ENCODE measurements around a stretch of chr9.

- PRO-cap, 6 experiments, result no peak in any of the 6 experiments
- RAMPAGE, long total RNA, 2 experiments, result no peak in any of the 2 experiments
- RRBS, result no CpG with 5 or more reads among the region's 7 CpGs
These were observed 35.5 kb upstream of the SMU1 start for GRCh38 chr9:33111813-33112578.

DNA sequence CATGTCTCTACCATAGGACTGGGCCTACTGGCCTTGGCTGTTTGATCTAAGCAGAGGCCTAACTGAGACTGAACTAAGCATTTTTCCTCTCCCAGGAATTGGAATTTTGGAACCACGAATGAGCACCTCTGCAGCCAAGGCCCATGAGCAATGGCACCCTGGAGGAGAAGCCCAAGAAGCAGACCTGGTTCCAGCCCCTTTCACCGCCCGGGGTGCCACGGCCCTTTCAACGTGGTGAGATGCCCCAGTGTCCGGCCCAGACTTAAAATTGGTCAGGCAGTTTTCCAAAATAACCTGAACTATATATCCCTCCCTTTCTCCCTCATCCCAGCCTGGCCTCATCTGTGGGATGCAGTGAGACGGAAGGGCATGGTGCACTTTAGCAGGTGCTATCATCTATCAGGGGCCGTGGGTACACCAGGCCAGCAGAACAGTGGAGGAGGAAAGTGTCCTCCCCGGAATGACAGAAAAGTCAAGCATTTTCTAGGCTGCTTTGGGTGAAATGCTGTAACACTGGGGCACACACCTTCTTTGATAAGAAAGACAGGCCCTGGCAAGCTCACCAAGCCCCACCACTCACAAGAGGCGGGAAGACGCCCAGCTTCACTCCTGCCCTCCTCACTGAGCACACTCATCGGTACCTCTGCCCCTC lies 43.4 kb downstream of the B4GALT1 start:
- PRO-cap, 6 experiments, result no peak in any of the 6 experiments
- RAMPAGE, long total RNA, 2 experiments, result no peak in any of the 2 experiments
- RRBS, result 95% methylated on average over 3 of the region's 12 CpGs

- PRO-cap, 6 experiments, result no peak in any of the 6 experiments
- RAMPAGE, long total RNA, 2 experiments, result no peak in any of the 2 experiments
- RRBS, result no CpG with 5 or more reads among the region's 8 CpGs
These were observed 41.1 kb downstream of the B4GALT1 start for GRCh38 chr9:33125681-33126696.

- PRO-cap, 6 experiments, result no peak in any of the 6 experiments
- RAMPAGE, long total RNA, 2 experiments, result no peak in any of the 2 experiments
- RRBS, result no CpG with 5 or more reads among the region's 14 CpGs
These were observed 36.5 kb downstream of the B4GALT1 start for GRCh38 chr9:33130214-33131498.

DNA sequence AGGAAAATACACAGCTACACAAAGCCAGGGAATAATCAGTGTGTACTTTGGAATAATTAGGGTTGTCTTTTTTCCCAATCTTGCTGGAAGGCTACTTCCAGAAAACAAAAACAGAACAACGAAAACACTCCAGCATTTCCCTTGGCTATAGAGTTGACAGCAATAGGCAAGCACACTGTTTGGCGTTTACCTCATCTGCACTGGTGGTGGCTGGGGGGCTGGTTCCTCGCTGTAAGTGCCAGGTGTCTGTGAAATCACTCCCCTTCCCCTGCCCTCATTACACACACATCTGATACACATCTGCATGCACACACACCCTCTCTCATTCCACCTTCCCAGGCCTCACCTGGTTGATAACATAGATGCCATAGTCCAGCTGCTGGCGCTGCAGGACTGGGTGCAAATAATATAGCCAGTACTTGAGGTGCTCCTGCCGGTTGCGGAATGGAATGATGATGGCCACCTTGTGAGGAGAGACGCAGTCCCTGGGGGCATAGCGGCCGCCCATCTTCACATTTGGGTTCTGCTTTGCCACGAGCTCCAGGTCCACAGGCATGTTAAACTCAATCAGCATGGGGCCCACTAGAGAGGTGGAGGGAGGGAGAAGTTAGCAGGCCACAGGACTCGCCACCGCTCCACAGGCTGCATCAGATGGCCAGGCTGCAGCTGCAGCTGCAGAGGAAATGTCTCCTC lies 32.1 kb downstream of the B4GALT1 start:
- PRO-cap, 6 experiments, result no peak in any of the 6 experiments
- RAMPAGE, long total RNA, 2 experiments, result no peak in any of the 2 experiments
- RRBS, result no CpG with 5 or more reads among the region's 12 CpGs

DNA sequence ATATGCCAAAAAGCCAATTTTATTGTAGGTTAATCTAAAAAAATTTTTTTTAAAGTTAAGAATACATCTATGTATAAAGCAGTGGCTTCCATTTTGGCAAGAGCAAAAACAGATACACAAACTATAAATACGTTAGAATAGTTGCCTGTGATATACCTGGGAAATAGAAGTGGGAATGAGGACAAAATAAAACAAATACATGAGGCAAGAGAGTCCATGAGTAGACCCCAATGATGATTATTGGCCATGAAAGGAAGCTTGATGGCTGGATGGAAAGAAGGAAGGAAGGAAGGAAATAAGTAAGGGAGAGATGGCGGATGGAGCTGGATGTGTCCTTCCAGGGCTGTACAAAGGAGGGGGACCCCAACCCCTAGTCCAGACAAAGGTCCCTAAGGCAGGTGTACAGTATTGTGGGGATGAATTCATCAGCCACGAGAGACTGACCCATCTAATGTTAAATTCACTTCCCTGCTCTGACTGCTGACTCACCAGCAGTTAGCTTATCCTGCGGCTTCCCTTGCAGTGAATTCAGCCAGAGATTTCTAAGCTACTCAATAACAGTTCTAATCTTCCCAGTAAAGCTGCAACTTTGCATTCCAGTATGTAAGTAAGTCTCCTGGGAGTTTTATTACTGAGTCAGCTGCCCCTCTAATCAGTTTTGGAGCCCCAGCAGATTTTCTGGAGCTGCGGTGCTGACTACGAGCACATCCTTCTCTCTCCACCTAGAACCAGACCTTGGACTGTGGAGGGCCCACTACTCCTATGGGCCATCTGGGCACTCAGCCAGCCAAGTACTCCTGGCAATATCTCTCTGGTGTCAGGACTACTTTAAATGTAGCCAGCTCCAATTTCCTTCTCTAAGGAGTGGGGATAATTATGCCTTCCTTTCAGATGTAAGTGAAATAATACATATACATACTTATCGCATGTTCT lies 16.2 kb downstream of the B4GALT1 start:
- PRO-cap, 6 experiments, result peak in 3 of 6 experiments; most common plus-strand start position 672 of the sequence (in 2); most common minus-strand start position 530 of the sequence (in 1)
- RAMPAGE, long total RNA, 2 experiments, result no peak in any of the 2 experiments
- RRBS, result no CpG with 5 or more reads among the region's 7 CpGs

DNA sequence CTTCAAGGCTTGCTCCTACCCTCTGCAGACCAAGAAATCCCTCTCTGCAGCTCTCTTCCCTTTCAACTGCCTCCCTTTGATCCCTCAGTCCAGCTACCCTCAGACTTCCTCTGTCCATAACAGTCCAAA lies 9.0 kb downstream of the B4GALT1 start:
- PRO-cap, 6 experiments, result no peak in any of the 6 experiments
- RAMPAGE, long total RNA, 2 experiments, result no peak in any of the 2 experiments

DNA sequence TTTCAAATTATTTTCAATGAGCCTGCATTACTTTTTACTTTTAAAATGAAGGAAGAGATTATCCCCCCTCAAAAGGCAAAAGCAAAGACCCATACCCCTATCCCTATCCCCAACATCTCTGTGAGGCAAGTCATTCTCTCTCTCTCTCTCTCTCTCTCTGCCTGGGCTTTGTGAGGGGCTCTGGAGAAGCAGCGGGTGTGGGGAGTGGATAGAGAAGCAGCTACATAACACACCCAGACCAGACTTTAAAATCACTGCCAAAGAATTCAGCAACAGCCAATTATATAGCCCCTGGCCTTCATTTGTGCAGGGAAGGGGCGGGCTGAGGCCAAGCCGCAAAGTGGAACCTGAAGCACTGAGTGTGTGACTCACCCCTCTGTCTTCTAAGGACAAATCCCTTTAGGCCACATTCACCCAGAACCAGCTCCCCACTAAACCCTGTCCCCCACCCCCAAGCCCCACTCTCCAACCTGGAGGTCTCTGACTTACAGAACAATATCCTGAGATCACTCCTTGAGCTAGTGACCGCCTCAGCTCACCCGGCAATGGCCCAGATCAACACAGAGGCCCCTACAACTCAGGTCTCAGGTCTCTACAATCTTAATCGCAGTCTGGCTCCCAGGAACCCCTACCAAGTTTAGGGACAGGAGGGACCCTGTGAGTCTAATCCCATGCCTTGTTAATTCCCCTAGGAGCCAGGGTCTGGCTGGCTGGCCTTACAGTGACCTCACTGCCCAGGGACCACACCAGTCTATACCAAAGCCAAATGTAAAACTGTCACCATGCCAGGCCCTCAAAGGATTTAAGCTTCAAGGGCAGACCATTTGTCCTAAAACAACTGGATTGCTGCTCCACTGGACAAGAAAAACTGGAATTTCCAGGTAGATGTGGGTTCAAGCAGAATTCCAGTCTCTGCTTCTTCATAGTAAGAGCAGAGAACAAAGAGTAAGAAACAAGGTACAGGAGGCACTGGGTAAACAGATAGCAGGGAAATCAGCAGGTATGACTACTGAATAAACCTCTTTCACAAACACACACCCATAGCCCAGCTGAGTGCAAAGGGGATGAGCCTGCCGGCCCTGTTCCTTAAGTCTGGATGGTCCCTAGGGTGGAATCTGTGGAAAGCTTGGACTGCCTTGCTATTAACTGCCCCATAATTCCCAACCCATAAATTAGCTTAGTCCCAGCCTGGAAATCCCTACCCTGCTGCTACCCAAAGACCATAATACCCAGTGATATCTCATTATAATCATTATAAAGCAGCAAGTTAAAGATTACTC lies 5.8 kb downstream of the B4GALT1 start:
- PRO-cap, 6 experiments, result peak in 3 of 6 experiments; most common plus-strand start position 331 of the sequence (in 1); most common minus-strand start position 256 of the sequence (in 2)
- RAMPAGE, long total RNA, 2 experiments, result no peak in any of the 2 experiments
- RRBS, result no CpG with 5 or more reads among the region's 7 CpGs

- PRO-cap, 6 experiments, result no peak in any of the 6 experiments
- RAMPAGE, long total RNA, 2 experiments, result no peak in any of the 2 experiments
- RRBS, result no CpG with 5 or more reads among the region's 2 CpGs
These were observed 17.8 kb upstream of the B4GALT1 start for GRCh38 chr9:33184976-33185336.

DNA sequence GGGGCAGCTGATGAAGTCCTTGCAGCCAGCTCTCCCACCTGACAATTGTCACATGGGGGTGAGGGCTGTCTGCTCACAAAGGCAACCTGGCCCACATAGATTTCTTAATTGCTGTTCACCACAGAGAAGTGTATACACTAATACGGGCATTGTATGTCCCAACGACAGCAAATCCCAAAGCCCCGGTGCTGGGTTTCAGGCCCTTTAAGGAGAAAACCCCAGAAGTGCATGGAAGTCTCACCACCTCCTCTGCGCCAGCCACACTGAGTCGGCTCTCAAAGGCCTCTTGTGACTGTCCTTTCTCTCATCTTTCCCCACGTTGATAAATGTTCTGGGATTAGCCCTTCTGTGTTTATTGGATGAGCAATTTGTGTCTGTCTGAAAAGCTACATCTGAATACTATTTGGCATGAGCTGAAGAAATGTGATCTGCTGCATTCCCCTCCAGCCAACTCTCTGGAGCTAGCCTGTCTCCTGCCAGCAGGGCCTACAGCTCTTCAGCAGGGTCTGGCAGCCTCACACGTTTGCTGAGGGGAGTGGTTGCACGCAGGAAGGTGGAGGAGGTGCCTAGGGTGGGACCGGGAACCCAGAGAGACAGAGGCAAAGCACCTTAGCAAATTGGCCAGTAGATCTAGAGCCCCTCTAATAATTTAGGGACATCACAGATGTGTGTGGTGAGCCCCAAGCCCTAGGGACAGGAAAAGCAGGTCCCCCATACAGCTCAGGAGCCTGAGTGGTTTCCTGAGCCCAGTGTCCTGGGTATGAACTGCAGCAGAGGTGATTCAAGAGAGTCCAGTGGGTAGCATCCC lies 20.4 kb upstream of the B4GALT1 start:
- PRO-cap, 6 experiments, result peak in 6 of 6 experiments; most common plus-strand start position 565 of the sequence (in 2); most common minus-strand start position 457 of the sequence (in 6)
- RAMPAGE, long total RNA, 2 experiments, result no peak in any of the 2 experiments
- RRBS, result no CpG with 5 or more reads among the region's 9 CpGs

DNA sequence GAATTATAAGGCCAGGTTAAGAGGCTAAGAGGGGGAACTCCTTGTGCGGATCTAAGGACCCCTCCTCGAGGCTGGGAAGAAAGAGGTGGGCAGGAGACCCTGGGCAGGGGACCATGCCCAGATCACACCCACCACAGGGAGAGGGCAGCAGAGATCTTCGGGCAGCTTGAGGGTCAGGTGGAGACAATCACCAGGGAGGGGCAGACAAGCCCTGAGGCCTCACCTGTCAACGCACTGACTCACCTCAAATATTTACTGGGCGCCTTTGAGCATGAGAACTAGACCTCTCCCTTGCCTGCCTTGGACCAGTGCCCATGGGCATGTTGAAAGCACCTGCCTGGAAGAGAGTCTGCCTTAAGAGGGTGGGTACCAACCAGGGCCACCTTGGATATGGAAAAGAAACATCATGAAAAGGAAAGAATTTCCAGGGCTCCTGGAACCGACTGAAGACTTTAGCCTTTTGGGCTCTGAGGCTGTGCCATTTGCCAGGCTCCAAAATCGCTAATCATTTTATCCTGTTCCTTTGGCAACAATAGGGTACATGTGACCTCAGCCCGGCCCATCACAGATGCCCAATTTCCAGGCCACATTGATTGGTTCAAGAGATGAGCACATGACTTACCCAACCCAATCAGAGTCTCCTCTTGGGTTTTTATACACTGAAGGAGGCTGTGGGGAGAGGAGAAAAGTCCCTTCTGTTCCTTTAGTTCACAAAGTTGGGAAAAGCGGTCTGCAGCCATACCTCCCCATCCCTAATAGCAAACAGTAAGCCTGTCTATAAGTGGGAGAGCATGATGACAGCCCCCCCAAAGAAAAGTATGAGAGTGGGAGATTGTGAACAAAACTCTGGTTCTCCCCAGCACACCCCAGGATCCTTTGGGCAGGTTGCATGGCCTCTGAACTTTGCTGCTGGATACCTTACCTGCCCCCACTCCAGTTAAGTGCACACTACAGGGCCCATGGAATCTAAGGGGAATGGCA lies 10.3 kb upstream of the SPINK4 start:
- PRO-cap, 6 experiments, result no peak in any of the 6 experiments
- RAMPAGE, long total RNA, 2 experiments, result no peak in any of the 2 experiments
- RRBS, result no CpG with 5 or more reads among the region's 9 CpGs

- PRO-cap, 6 experiments, result peak in 1 of 6 experiments; most common plus-strand start chr9:33263758 (in 1)
- RAMPAGE, long total RNA, 2 experiments, result start-site peak on the minus strand in 1 of 2 experiments, at chr9:33264506-33264530 at its widest, 16 reads per replicate
- RRBS, result 1% methylated on average over 35 of the region's 69 CpGs
These were observed 644 bp downstream of the BAG1 start for GRCh38 chr9:33263558-33264570.

GRCh38 chr9:33289231-33289971 lies 915 bp upstream of the NFX1 start:
- PRO-cap, 6 experiments, result no peak in any of the 6 experiments
- RAMPAGE, long total RNA, 2 experiments, result no peak in any of the 2 experiments
- RRBS, result no CpG with 5 or more reads among the region's 19 CpGs

GRCh38 chr9:33294517-33295266 lies 4.4 kb downstream of the NFX1 start:
- PRO-cap, 6 experiments, result no peak in any of the 6 experiments
- RAMPAGE, long total RNA, 2 experiments, result no peak in any of the 2 experiments
- RRBS, result no CpG with 5 or more reads among the region's 11 CpGs

GRCh38 chr9:33739517-33739889 lies 55.9 kb upstream of the PRSS3 start:
- PRO-cap, 6 experiments, result no peak in any of the 6 experiments
- RAMPAGE, long total RNA, 2 experiments, result no peak in any of the 2 experiments
- RRBS, result no CpG with 5 or more reads among the region's 2 CpGs

- PRO-cap, 6 experiments, result peak in 6 of 6 experiments; most common plus-strand start chr9:33818185 (in 4); most common minus-strand start chr9:33818314 (in 4)
- RAMPAGE, long total RNA, 2 experiments, result no peak in any of the 2 experiments
- RRBS, result 3% methylated on average over 5 of the region's 21 CpGs
These were observed 1.5 kb downstream of the UBE2R2 start for GRCh38 chr9:33818153-33819203.

DNA sequence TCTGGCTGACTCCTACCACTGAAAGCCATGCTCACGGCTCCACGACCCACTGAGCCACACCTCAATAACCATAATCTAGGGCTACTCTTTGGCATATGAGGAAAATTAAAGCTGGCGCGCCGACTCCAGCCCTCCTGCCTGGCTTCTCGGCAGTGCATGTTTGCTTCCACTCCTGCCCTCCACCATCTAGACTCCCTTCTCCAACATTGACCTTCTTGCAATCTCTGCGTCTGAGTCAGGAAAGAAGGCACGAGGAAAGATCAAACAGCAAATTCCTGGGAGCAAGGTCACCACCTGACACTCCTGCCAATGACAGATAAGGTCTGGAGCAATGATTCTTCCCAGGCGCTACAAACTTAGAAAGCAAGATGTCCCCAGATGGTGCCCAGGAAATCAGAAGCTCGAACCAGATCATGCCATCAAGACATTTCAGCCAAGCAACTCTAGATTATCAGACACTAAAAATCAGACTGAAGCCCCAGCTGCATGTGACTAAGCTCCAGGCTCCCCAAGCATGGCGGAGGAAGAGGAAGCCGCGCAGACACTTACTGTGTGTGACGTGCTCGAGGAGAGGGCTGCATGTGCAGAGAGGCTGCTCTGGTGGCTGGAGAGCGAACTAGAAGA lies 115.2 kb downstream of the UBE2R2 start:
- PRO-cap, 6 experiments, result no peak in any of the 6 experiments
- RAMPAGE, long total RNA, 2 experiments, result no peak in any of the 2 experiments
- RRBS, result no CpG with 5 or more reads among the region's 16 CpGs

DNA sequence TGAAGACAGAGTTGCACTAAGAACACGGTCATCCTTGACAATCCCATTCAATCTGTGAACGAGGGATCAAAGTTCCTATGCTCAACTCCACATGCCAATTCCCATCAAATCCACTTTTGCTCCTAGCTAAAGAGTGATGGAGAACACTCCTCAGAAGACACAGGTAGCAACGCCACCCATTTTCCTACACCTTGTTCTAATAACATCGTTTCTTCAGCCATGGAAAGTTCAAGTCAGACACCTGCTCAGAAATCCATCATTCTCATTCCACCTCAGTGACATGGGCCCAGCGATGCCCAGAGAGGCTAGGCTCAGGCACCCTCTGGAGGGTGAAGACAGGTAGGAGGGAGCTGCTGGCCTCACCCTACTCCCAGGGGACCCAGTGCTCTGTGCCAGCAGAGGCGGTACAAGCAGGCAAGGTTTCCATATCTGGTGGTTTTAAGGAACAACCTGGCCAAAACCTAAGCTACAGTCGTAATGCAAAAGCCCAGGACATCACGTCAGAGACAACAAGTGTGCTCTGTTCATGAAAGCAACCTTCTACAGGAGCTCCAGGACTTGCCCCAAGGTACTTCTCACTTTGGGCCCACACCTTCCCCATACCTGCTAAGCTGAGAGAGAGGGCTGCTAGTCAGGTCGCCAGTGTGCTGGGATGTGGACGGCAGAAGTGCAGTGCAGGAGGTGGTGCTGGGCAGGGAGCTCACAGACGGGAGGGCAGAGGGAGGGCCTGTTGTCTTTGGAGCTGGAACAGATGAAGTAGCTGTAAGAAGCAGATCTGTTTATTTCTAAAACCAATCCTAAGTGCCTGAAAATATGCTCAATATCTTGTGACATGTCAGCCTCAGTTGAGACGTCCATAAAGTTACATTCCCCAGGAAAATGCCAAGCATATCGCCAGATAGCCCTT lies 115.5 kb downstream of the UBAP2 start:
- PRO-cap, 6 experiments, result no peak in any of the 6 experiments
- RAMPAGE, long total RNA, 2 experiments, result no peak in any of the 2 experiments
- RRBS, result no CpG with 5 or more reads among the region's 13 CpGs

- PRO-cap, 6 experiments, result peak in 1 of 6 experiments; most common plus-strand start chr9:34241438 (in 1)
- RAMPAGE, long total RNA, 2 experiments, result no peak in any of the 2 experiments
- RRBS, result no CpG with 5 or more reads among the region's 13 CpGs
These were observed 62.6 kb downstream of the UBAP1 start for GRCh38 chr9:34241129-34242074.

DNA sequence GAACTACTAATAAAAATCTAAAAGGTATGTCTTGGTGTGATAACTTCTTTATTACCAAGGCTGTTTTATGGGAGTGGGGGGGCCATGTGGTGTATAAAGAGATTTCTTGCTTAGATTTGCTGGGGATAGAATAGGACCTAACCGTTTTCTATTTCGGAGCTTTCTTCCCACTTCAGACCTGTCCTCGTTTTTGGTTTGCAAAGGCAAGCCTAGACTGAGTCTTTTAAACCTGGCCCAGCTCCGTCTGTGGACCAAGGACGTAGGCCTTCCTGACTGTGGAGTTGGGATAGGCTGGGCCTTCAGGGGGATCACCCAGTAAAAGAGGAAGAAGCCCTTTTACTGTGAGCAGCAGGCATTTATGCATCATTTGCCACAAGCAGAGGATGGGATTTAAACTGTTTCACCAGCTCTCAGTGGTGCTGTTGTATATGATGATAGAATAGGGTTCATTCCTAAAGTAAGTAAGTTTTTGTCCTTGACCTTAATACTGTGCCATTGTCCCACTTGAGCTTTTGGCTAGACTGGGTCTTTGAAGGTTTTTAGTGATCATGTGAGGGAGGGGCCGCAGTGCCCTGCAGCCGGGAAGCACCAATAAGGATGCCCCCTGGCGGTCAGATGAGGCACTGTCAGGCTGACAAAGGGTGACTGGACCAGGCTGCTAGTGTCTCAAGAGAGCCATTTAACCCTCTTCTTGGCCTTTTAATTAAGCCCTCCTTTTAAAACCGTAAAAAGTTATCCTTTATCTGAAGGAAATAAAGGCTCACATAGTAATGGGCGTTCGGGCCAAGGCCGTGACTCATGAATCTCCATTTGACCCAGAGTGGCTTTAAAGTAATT lies 73.9 kb downstream of the UBAP1 start:
- PRO-cap, 6 experiments, result no peak in any of the 6 experiments
- RAMPAGE, long total RNA, 2 experiments, result no peak in any of the 2 experiments
- RRBS, result no CpG with 5 or more reads among the region's 12 CpGs